Measurements from ENCODE around the gene SGSH.

- RRBS, result 84% methylated on average over 13 of the region's 44 CpGs
Measured at GRCh38 chr17:79942411-79943576, 92.9 kb downstream of the TBC1D16 start.

- RRBS, result 88% methylated on average over 10 of the region's 32 CpGs
Measured at GRCh38 chr17:79947426-79948046, 88.1 kb downstream of the TBC1D16 start.

- RRBS, result 97% methylated on average over 6 of the region's 18 CpGs
Measured at GRCh38 chr17:79950734-79951154, 84.9 kb downstream of the TBC1D16 start.

GRCh38 chr17:80035926-80036204 is 193 bp upstream of the TBC1D16 start:
- RRBS, result 2% methylated on average over 6 of the region's 25 CpGs

GRCh38 chr17:80208846-80209150 is 11.3 kb downstream of the SGSH start:
- RRBS, result no CpG with 5 or more reads among the region's 9 CpGs

DNA sequence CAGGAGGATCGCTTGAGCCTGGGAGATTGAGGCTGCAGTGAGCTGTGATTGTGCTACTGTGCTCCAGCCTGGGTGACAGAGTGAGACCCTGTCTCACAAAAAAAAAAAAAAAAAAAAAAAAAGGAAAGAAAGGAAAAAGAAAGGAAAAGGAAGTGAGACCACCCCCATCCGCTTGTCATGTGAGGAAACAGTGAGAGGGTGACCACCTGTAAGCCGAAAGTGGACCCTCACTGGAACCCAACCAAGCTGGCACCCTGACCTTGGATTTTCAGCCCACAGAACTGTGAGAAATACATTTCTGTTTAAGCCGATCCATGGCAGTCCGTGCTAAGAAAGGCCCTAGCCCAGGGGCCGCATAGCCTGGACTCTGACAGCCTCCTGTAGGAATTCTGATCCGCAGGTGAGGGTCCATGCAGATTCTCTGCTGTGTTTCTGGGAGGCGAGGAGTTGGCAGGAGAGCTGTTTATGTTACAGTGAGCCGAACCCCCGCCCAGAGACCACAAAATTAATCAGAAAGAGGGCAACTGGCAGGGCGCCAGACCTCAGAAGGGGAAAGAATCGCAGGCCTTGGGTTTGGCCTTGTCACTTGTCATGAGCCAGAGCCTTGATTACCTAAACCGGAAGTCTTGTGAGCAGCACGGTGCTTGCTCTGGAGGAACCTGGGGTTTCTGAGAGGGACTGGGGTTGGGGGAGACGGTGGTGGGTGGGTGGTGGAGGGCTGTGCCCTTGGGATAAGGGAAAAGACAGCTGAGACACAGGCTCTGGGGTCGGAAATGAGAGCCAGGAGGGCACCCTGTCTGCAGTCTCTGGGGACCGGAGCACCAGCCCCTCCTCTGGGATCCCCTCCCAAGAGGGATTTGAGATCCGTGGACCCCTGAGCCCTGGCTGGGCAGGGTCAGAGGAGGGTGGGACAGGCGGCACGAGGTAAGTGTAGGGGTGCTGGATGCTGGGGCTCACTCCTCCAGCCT is 784 bp downstream of the SGSH start:
- RRBS, result no CpG with 5 or more reads among the region's 20 CpGs

GRCh38 chr17:80220033-80220591 is at the start of gene SGSH:
Gene SGSH, minus strand, starts transcription at chr17:80220333.
- RRBS, result 2% methylated on average over 20 of the region's 60 CpGs

- RRBS, result no CpG with 5 or more reads among the region's 22 CpGs
Measured at GRCh38 chr17:80381540-80382160, 33.3 kb upstream of the ENDOV start.

DNA sequence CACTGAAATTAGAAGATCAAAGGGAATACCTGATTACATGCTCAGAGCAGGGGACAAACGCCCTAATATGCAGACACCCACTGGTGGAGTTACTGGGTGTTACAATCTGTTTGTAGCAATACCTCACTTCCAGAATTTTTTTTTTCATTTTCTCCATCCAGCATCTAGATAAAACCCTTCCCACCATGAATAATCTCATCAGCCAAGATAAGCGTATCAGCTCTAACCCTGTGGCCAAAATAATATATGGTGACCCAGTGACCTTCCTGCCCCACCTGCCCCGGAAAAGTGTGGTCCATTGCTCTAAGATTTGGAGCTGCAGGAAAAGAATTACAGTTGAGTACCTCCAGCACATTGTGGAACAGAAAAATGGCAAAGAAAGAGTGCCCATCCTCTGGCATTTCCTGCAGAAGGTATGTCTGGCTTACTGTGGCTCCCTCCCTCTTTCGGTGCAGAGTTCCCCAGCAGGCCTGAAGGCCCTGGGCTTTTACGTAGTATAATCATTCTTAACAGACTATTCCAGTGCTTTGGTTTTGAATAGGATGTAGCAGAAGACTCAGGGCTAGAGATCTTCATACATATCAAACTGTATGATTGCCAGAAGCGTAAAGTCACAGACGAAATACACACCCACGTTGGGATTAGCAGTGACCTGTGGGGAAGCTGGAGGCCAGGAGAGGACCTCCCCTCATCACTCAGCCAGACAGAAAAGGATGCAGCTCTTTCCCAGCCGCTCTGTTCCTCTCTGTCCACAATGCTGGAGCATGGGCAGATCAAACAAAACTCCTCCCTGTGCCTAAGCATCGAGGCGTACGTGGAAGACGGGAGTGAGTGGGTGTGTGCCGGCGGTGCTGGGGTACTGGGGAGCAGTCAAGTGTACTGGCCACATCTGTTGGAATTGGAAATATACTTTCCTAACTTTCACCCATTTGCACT is 31.2 kb upstream of the ENDOV start:
- RRBS, result no CpG with 5 or more reads among the region's 15 CpGs

DNA sequence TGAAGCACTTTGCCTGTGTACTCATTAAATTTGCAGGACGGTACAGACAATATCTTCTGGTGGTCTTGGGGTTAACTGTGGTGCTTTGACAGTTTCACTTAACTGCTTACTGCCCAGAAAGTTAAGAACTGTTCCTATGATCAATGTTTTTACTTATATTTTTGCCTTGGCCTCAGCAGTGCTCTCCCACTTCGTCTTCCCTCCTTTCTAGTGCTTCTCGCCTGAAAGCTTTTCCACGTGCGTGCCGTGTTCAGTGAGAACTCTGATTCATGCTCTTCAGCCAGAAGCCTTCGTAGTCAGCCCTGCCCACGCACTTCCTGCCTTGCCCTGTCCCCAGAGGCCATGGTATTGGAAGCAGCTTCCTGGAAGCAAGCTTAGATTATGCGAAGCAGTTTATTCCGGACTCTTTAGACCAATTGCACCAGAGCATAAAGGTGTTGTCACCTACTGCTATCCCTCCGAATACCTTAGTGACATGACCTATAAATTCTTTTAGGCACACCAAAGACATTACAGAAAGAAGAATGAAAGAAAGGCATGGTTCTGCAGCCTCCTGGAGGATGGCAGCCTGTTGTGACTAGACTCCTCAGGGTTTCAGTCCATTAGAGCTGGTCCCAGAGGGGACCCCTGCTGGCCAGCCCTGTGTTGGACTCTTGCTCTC is 105.1 kb downstream of the RPTOR start:
- RRBS, result no CpG with 5 or more reads among the region's 11 CpGs

DNA sequence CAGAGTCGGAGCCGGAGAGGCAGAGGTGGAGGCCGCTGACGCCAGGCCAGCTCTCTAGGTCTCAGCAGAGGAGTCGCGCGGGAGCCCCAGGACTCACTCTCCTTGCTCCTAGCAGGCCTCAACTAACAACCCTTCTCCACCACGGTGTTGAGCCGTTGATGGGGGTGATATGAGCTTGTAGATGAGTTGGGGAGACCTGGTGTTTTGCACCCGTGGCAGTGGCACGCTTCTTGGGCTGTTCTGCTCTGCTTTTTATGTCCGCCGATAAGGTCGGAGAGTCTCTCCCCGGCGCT is 116.6 kb downstream of the RPTOR start:
- RRBS, result no CpG with 5 or more reads among the region's 16 CpGs

DNA sequence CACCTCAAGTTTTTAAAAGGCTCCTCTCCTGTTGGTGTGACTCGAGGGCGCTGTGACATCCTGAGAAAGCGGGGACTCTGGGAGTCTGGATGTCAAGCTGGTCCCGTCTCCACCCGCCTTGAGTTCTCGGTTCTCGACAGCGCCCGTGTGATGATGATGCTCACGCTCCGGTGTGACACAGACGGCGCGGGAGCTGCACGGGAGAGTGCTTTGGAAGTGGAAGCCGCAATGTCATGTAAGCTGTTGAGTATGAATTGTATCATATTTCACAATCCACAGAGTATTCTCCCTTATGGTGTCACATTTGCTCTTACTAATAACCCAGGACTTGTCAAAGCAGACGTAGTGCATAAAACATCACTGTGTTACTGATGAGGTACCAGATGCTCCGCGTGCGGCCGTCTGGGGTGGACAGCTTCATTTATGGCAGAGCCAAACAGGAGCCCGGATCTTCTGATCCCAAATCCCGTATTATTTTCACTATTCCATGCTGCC is 217.5 kb upstream of the CHMP6 start:
- RRBS, result no CpG with 5 or more reads among the region's 23 CpGs

- RRBS, result 81% methylated on average over 3 of the region's 12 CpGs
Measured at GRCh38 chr17:80846520-80846828, 145.2 kb upstream of the CHMP6 start.

DNA sequence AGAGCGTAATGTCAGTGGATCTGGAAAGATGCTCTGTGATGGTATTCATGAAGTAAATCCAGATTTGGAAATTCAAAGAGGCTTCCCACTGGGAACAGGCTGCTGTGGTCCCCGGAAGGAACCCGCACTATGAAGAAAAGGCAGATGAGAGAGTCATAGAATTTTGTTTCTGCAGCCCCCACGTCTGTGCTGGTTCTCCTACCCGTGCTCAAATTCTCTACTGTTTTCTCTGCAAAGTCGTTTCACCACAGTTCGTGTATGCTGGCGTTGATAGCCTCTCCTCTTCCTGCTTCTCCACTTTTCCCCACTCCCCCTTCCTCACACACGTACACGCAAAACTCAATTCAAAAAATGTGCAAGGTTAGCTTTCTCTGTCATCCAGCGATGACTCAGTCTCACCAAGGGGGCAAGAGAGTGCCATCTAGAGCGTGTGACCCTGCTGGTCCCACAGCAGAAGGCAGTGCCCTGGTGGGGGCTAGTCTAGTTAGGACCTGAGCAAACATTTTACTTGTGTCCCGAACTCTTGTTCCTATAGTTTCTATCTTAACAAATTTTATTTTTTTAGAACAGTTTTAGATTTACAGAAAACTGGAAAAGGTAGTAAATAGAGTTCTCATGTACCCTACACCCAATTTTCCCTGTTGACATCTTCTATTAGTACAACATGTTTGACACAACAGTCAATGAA is 121.3 kb upstream of the CHMP6 start:
- RRBS, result no CpG with 5 or more reads among the region's 13 CpGs

DNA sequence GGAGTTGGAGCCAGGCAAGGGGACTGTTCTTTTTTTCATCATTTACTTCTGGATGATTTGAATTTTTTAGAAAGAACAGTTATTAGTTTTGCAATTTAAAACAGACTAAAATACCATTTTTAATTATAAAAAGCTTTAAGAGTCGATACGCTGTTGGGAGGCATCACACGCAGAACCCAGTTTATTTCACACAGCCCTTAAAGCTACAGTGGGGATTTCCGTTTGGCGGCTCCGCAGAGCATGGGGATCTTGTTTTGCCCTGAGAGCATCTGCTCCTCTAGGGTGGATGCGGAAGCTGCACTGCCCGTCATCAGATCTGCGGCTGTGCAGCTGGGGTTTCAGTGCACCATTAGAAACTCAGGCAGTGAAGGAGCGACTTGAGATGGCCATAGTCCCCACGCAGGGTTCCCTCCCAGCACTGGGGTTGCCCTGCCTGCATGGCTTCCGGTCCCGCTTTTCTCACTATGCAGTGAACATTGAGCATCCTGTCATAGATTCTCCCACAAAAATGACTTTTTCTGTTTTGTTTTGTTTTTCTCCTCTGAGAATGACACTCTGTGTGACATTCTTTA is 62.2 kb upstream of the CHMP6 start:
- RRBS, result no CpG with 5 or more reads among the region's 13 CpGs

DNA sequence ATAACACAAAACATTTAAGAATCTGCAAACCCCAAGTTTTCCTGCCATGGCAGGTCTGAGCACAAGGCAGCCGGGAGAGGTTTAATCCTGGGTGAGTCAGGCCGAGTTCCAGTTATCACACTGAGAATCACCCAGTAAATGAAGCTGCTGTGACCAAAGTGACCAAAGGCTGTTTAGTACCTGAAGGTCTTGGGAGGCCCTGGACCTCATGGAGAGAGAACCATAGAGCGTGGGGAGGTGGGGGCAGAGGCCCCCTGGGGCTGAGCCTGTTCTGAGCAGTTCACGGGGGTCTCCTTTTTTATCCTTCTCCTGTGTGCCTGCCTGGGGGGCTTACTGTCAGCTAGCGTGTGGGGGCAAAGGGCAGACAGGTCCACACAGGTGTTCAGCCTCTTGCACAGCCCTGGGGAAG is 15.7 kb upstream of the BAIAP2 start:
- RRBS, result 92% methylated on average over 1 of the region's 5 CpGs

GRCh38 chr17:81023457-81023825 is 11.5 kb upstream of the BAIAP2 start:
- RRBS, result no CpG with 5 or more reads among the region's 18 CpGs

DNA sequence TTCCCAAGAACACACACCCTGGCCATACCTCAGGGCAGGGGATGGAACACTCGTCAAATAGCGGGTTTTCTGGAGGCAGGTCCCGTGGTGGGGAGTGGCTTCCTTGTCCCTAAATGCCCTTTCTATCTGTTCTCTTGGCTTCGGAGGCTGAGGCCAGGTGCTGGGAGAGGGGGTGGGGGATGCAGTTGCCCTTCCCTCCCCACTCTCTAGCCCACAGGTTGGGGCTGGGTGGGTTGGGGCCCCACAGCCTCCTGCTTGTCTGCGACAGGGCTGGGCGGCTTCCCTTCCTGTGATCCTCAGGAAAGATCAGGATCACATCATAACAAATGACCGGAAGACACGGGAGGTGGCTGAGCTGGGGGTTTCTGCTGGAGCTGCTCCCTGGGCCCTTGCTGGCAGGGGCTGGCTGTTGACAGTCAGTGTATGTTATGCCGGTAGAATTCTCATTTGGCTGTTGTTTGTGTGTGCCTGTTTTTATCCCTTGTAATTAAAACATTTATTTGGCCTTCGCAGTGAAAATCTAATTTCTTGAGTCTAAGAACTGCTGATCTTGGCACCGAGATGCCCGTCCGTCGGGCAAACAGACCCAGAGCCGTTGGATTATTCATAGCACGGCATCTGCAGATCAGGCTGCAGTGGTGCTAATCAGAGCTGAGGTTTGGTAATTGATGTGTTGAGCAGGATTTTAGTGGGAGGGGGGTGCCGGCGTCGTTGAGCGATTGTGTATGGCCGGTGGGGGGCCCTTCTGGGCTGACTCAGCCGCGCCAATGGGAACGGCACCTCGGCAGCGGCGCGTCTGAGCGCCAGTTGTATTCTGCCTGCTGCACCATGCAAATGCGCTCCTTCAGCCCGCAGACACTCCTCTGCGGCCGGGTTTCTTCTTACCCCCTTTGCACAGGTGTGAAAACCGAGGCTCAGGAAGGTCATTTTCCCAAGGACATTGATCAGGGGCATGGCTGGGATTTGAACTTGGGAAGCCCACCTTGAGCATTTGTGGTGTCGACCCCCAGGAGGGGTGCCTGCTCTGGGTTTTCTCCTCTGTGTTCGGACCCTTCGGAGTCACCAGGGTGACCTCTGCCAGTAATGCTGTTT is 18.0 kb downstream of the BAIAP2 start:
- RRBS, result 79% methylated on average over 3 of the region's 37 CpGs

- RRBS, result 58% methylated on average over 8 of the region's 32 CpGs
Measured at GRCh38 chr17:81058887-81059627, 24.1 kb downstream of the BAIAP2 start.

DNA sequence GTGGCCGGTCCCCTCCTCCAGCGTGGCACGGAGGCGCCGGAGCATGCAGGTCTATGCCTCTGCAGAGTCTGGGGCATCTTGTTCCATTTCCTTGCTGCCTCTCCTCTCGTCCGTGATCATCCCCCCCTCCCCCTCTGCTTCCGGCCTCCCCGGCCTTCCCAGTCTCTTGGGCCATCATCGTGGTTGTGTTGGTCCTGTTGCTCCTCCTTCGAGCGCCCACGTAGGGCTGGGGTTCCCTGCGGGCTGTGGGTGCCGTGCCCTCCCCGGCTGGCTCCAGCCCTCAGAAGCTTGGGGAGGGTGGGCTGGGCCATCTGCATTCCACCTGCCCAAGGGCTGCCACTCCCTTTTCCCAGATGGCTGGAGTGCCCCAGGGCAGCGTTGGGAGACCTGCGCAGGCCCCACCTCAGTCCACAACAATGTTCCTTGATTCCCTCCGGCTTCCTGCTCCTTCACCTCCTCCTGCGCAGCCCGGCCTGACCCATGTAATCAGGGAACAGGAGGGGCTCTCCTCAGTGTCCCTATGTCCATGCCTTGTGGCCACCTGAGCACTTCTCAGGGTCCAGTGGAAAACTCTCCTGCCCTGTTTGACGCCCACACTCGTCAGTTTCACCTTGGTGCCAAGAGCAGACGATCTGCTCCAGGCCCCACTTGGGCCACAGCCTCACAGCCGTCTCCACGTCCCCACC is 37.0 kb downstream of the BAIAP2 start:
- RRBS, result 77% methylated on average over 9 of the region's 26 CpGs

Measured in aortic smooth muscle cell (primary cell).